Myometrial cell (primary cell): ENCODE measurements around a stretch of chr13.

DNA sequence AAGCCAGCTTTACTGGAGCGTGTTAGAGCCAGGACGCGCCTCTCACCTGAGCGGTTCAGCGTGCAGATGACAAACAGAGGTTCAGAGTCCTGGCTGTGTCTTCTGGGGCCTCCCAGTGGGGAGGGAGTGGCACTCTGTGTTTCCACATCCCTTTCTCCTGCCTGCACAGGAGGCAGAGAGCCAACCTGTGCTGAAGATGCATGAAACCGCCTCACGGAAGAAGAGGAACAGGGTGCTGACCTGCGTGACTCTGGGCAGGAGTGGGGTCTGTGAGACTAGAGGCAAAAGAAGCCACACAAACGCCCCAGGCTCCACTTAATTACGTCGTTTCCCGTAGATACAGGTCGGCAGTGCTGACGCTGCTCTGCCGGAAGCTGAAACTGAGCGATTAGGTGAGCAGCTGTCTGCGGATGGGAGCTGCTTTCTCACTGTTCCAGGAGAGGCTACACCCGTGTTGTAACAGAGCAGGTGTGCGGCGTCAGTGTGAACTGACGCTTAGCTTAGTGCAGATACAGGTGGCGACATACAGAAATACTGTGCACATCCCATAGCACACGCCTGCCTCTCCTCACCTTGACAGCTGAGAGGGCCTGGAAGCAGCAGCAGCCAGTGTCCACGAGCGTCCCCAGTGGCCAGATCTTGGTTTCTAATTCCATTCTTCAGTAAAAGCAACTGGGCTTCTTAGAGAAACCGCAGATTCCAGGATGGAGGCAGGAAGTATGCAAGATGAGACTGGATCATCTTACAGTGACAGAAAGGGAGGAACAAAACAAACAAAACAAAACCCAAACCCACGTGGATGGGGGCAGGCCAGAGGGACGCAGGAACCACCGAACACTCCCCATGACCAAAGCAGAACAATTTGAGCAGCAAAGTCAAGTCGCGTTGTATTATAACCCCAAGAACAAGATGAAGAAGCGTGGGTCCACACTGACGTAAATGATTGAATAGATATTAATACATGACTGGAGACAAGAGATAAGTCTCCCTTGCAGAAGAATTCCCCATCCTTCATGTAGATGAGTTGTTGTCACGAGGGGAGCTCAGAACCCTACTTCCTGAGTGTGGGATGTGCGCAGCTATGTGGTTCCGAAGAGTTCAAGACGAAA, 37.6 kb upstream of the MCF2L start:
- RAMPAGE, long total RNA: no peak

DNA sequence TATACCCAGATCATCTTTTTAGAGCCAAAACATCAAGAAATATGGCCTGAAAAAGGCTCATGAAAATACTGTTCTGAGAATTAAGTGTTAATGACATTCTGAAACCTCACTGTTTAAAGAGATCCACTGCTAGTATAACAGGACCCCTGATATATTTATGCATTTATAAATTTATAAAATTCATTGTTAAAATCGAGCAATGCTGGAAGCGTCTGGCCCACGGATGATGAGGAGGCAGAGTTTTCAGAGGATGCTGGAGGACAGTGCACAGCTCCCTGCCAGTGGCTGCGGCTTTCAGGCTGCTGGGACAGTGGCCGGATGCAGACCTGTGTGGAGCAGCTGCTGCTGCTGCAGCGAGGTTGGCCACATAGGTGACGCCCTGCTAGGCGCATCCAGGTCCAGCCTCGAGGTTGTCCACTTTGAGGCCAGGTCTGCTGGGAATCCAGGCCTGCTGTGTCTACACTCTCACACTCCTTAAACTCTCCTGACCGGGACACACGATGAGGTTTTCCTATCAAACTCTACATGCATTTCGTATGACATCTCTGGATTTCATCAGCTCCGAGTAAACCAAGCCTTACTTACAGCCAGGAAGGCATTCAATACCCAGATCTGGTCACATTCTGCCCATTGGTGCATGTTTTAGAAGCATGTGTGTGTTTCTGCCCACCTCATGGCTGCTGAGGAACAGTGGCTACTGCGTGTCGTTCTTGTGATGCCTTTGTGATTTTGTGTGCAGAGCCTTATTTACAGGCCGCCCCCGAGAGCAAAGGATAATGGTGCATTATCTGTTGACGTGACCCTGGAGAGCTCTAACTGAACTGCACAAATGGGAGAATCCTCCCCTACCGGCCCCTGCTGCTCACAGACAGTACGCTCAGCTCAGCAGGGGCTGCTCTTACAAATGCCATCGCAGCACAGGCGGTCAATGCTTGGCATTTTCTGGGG, 12.4 kb upstream of the MCF2L start:
- RAMPAGE, long total RNA: no peak

DNA sequence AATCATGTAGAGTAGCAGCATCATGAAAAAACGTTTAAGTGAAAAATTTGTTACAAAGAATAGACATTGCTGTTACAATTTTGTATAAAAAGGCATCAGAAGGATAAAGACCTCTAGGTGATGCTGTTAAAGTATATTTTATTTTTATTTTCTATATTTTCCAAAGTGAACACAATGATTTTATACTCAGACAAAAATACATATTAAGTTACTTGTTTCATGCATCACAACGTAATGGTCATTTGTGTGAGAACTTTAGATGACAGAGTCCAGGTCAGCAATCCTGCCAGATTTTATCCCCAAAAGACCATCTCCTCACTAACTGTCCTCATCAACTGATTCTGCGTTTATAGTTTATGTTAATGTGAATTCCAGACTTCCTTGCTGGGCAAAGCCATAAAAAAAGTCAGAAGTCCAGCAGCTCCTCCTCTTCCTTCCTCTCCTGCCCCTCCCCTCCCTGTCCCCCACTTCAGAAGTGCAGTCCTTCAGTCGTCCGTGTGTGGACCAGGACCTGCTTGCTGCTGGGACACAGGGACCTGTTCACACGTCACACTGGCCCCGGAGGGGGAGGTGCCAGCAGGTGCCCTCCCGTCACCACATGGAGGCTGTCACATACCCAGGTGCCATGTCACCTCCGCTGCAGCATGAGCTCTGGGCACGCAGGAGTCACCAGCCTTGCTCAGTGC, 4.2 kb upstream of the MCF2L start:
- RAMPAGE, long total RNA: no peak

GRCh38 chr13:113022179-113023156, 53.5 kb downstream of the MCF2L start:
- RAMPAGE, long total RNA: no peak

DNA sequence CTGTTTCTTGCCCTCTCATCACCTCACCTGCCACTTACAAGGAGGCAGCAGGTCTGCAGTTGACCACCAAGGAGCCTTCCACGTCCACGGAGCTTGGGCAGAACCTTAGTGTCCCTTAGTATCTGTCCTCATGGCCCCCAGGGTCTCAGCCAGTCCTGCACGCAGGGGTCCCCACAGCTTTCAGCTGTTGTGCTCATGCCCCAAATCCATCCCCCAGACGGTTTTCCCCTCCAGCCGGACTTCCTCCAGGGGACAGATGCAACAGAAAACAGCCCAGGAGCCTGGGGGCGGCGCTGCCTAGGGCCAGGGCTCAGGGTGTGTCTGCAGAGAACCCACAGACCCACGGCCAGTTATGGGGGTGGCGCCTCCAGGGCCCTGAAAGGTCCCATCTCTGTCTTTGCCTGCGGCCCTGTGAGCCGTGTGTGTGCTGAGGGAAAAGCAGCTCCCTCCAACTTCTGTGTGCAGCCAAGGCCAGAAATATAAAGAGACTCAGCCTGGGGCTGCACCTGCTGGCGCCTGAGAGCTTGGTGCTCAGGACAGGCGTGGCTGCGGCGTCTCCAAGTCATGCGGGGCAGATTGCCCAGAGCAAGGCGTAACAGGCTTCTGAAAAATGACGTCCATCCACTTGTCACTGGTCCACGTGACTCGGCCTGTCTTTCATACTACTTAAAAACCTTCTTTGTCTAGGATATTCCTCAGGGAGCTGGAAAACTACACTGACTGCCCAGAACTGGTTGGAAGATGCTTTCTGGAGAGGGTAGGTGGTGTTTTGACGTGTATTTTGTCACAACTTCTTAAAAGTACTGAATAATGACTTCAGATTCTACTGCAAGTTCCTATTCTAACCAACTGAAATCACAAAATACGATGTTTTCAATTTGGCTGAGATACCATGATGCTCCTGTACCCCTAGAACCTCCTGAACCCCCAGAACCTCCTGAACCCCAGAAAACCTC, 22.0 kb upstream of the F7 start:
- RAMPAGE, long total RNA: no peak

- RAMPAGE, long total RNA: no peak
Observed at GRCh38 chr13:113097921-113098425, 7.6 kb upstream of the F7 start.

DNA sequence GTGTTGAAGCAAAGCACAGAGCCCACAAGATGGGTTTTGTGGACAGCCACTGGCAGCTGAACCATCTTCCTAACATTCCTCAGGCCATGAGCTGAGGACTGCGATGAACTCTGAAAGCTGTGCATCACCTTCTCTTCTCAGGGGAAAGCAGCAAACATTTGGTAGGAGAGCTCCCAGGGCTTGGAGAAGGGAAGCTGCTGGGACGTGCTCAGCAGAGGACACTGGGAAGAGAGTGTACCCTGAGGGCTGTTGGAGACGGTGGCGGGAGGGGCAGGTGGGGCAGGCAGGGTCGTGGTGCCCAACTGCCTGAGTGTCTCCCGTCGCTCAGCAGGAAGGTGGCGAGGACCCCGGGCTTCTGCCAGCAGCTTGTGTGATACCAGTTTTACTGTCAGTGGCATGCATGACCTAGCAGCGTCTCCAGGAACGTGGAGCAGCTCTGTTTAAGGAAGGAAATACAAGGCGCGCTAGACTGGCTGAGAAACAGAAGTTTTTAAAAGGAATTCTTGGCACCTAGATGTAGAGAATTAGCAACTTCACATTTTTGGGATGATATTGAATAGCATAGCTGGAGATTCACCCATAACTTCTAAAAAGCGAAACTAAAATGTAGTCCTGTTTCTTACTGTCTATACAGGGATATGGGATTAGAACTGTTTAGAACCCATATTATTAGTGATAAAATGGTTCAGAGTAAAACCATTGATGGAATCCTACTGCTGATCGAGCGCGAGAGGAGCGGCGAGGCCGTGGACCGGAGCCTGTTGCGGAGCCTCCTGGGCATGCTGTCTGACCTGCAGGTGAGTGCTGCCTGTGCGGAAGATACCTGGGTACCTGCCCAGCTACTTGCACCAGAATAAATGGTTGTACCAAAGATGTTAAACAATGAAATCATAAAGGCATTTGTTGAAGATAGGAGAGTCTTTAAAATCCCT, 23.4 kb downstream of the CUL4A start:
- RAMPAGE, long total RNA: no peak

DNA sequence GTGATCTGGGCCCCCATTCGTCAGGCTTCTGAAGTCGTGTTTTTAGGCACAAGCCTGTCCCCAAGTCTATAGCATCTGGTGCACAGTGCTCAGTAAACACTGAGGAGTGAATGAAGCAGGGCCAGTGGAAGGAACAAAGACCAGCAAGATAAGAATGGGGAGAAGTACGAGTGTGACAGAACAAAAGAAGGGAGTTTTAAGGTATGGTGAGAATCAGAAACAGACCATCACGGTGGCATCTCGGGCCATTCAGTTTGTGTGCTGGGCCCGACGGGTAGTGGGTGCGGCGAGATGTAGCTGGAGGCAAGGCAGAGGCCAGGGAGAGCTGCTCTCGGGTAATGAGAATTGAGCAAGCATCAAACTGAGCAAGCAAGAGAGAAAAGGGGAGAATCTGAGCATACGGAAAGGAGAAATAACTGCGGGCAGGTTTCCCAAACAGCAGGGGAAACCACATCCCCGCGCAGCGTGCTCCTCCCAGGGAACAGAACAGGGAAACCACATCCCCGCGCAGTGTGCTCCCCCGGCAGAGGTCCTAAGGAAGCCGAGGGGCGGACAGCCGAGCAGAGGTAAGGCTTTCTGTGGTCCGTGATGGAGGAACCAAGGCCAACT, 23.4 kb upstream of the LAMP1 start:
- RAMPAGE, long total RNA: no peak

DNA sequence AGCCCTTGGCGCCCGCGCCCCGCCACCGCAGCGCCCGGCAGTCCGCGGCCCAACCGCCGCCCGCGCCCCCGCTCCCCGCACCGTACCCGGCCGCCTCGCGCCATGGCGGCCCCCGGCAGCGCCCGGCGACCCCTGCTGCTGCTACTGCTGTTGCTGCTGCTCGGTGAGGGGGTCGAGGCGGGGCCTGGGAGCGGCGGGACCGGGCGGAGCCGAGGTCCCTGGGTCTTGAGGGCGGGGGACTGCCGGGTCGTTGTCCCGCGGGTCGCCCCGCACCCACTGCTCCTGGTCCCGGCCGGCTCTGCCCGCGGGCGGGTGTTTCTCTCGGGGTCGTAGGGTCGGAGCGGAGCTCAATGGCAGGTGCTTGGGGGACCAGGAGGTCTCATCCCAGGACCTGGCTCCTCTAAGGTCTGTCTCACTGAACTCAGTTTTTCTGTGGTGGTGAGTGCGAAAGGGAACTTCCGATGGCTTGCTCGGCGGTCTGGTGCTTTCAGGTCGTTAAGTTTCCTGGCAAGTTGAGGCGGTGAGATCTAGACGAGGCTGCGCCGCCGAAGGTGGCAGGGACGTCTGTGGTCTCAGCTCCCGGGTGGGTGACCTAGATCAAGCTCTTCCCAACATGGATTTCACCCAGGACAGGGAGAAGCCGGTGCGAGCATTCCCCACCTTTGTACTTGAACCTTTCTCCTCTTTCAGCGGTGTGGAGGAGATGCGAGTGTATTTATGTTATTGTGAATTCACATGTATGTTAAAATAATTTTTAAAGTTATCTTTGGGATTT, 481 bp downstream of the LAMP1 start:
- RAMPAGE, long total RNA: no peak

DNA sequence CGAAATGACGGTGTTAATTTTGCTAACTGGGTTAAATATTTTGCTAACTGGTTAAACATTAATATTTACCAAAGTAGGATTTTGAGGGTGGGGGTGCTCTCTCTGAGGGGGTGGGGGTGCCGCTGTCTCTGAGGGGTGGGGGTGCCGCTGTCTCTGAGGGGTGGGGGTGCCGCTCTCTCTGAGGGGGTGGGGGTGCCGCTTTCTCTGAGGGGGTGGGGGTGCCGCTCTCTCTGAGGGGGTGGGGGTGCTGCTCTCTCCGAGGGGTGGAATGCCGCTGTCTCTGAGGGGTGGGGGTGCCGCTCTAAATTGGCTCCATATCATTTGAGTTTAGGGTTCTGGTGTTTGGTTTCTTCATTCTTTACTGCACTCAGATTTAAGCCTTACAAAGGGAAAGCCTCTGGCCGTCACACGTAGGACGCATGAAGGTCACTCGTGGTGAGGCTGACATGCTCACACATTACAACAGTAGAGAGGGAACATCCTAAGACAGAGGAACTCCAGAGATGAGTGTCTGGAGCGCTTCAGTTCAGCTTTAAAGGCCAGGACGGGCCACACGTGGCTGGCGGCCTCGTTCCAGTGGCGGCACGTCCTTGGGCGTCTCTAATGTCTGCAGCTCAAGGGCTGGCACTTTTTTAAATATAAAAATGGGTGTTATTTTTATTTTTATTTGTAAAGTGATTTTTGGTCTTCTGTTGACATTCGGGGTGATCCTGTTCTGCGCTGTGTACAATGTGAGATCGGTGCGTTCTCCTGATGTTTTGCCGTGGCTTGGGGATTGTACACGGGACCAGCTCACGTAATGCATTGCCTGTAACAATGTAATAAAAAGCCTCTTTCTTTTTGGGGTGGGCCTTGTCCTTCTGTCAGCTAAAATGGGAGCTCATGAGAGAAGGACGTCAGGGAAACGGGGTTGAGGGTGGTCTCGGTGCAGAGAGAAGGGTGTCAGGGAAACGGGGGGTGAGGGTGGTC, 25.8 kb downstream of the LAMP1 start:
- RAMPAGE, long total RNA: no peak

GRCh38 chr13:113451871-113452676, 1.2 kb downstream of the ADPRHL1 start:
- RAMPAGE, long total RNA: no peak

DNA sequence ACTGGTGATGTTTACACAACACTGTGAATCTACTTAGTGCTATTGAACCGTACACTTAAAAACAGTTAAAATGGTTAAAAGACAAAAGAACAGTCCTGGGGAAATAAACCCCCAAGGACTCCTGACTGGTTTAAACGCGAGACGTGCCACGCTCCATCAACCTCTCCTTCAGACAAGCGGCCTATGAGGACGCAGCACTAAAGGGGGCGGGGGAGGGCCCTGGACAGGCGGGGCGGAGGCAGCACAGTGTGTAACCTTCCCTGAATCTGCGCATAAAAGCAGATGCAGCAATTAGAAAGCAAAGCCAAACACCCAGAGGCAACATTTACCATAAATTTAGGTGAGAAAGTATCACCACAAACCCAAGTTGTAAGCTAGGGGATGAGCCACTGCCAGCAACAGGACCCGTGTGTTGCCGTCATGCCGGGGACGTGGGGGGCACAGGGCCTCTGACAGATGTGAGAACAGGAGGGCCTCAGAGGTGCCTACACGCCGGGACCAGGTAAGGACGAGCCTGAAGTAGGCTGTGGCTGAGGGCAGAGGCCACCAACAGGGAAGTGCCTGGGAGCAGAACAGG, 15.3 kb upstream of the ADPRHL1 start:
- RAMPAGE, long total RNA: no peak

GRCh38 chr13:113548033-113548752, 36.4 kb upstream of the TFDP1 start:
- RAMPAGE, long total RNA: no peak

DNA sequence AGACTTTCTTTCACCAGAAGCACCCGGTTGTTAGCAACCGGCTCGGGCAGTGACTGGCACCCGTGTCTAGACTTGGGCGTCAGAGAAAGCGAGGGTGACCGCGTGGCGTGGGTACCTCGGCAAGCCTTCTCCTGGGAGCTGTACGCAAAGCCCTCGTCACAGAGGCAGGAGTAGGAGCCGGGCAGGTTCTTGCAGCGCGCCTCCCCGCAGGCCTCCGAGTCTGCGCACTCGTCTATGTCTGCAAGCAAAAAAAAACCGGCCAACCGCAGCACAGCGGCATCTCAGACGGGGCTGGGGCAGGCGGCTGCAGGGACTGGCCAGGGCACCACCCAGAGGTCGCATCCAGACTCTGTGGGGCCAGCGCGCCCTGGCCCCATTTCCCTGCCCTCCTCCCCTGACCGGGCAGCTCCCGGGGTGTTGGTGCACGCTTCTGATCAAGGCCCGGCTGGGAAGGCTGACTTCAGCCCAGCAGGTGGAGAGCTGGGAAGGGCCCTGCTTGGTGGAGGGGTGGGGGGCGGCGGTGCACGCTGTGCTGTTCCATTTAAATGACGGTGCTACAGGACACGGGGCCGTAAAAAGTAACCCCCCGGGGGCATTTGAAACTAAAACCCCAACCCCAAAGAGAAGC, 28.4 kb downstream of the GAS6 start:
- RAMPAGE, long total RNA: no peak

DNA sequence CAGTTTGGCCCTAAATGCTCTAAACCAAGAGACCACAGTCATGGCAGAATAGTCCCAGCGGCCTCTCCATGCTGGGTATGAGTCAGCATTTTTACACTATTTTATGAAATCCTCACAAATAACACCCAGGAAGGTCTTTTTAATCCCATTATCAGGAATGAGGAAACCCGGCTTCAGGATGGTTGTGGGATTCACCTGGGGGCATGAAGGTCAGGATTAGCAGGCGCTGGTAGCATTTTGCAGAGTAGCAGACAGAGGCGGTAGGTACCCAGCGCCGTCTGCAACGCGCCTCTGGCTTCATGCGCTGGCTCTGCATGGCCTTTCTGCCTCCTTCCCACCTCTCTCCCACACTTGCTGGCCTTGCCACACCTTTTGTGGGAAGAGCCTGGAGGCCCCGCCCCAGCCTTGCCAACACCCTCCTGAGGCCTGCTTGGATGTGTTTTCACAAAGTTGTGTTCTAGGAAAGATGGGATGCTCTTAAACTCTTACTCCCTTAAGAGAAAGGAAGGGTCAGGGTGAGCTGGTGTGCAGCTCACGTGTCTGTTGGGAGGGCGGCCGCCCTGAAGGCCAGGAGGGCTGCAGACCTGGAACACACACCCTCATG, 15.1 kb downstream of the GAS6 start:
- RAMPAGE, long total RNA: no peak

- RAMPAGE, long total RNA: no peak
Observed at GRCh38 chr13:113860376-113860477, 3.6 kb downstream of the GAS6 start.

GRCh38 chr13:114034394-114035020, 60.6 kb upstream of the C13orf46 start:
- RAMPAGE, long total RNA: no peak

GRCh38 chr13:114063415-114063914, 69.0 kb downstream of the RASA3 start:
- RAMPAGE, long total RNA: no peak

DNA sequence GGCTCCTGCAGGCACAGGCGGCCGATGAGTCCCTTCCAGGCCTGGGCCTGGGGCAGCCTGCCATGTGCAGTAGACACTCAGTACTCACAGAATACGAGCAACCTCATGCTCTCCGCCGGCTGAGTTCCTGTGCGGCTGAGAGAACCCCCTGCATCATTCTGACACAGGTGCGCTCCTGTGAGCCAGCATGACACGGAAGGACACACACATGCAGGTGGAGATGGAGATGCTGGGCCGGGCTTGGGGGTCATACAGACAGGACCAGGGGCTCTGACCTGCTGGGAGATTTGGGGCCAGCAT, 65.9 kb downstream of the RASA3 start:
- RAMPAGE, long total RNA: no peak

GRCh38 chr13:114068738-114069456, 63.5 kb downstream of the RASA3 start:
- RAMPAGE, long total RNA: no peak